ENCODE measurements around a stretch of chr7.

GRCh38 chr7:44618500-44619277 is 12.3 kb downstream of the OGDH start:
- PRO-cap: no peak

DNA sequence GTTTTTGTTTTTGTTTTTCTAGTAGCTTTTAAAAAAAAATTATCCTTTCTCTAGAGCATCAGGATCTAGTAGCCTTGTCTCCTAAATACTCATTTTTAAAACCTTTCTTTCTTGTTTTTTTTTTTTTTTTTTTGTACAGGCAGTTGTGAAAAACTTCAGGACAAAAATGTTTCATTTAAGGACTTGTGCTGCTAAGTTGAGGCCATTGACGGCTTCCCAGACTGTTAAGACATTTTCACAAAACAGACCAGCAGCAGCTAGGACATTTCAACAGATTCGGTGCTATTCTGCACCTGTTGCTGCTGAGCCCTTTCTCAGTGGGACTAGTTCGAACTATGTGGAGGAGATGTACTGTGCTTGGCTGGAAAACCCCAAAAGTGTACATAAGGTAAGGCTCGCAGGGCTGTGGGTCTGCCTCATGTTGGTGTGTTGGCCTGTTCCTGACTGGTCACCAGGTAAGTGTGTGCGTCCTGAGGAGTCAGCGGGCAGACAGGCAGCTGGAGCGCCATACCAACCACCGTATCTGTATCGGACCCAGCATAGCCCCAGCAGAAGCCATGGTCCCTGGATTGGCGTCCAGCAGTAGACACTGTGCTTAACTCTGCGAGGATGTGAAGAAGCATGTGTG is 17.9 kb downstream of the OGDH start:
- PRO-cap: no peak

DNA sequence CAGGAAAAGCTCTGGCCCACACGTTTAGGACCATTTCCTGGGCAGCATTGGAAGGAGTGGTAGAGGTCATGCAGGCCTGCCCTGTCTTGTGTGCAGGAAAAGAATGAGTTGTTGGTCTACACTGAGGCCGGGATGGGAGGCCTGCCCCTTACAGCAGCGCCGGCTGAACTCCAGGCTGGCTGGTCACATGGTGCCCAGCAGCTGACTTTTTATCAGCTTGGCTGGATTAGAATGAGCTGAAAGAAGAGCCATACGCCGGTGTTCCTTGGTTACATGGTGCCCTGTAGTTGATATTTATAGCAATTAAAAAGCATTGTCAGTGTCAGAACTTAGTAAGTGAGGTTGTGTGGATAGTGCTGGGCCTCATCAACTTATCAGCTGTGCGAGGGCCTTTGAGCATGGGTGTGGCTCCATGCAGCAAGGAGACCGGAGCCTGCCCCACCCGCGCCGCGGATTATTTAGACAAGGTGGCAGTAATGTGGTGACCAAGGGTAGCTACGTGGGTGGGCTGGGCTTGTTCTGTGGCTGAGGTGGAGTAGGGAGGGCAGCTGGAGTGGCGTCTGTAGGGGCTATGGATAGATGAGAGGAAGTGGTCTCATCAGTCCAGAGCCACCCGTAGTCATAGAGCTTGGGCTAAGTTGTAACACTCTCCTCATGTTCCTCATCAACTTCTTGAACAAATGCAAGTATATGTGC is 28.7 kb downstream of the OGDH start:
- PRO-cap: no peak

- PRO-cap: no peak
Measured at GRCh38 chr7:44759280-44759952, 10.8 kb downstream of the ZMIZ2 start.

- PRO-cap: no peak
Measured at GRCh38 chr7:44767372-44768393, 19.0 kb downstream of the ZMIZ2 start.

DNA sequence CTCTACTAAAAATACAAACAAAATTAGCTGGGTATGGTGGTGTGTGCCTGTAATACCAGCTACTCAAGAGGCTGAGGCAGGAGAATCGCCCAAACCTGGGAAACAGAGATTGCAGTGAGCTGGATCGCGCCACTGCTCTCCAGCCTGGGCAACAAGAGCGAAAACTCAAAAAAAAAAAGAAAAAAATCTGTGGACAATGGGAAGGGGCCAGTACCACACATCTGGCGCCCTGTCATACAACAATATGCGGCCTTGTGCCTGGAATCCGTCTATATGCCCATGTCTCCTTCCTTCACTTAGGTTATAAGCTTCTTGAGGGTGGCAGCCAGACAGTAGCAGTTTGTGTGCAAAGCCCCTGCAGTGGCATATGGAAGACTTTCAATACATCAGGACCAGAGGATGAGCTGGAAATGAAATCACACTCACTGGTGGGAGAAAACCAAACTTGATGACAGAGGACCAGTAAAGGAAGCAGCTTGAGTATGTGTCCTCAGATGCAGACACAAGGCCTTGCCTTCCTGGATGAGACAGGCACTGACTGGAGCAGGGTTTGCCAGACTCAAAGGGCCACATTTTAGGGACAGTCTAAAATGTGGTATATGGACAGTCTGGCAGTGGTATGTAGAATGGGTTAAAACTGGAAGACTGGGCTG is 23.6 kb downstream of the H2AZ2 start:
- PRO-cap: no peak

DNA sequence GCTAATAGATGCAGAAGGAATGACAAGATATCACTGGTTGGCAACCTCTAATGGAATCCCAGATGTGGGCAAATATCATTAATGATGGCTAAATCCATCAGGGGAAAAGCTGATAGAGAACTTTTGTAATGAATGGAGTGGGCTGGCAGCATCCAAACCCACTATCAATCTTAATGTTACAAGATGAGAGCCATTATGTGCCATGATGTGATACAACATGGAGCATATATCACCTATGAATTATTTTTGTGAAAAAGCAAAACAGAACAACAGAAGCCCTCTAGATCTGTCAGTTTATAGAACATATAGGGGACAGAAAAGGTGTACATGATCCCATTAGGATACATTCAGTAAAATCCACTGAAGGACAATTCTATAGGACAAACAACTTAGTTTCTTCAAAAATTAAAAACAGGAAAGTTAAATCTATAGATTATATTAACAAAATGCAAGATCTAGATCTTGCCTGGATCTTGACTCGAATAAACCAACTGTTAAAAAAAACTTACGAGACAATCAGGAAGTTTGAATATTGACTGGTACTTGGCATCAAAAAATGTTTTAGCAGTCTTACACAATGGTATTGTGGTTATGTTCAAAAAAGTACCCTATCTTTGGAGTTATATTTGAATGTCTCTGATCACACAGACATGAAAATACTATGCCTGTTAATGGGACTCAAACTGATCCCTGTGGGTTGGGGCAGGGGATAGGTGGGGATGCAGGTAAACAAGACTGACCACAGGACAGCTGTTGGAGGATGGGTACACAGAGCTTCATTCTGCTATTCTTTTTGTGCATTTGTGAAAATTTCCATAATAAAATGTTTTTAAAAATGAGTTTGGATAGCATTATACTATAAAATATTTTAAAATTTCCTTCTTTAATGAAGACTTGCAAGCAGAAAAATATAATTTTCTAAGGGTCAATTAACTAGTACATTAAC is 15.9 kb downstream of the H2AZ2 start:
- PRO-cap: no peak

DNA sequence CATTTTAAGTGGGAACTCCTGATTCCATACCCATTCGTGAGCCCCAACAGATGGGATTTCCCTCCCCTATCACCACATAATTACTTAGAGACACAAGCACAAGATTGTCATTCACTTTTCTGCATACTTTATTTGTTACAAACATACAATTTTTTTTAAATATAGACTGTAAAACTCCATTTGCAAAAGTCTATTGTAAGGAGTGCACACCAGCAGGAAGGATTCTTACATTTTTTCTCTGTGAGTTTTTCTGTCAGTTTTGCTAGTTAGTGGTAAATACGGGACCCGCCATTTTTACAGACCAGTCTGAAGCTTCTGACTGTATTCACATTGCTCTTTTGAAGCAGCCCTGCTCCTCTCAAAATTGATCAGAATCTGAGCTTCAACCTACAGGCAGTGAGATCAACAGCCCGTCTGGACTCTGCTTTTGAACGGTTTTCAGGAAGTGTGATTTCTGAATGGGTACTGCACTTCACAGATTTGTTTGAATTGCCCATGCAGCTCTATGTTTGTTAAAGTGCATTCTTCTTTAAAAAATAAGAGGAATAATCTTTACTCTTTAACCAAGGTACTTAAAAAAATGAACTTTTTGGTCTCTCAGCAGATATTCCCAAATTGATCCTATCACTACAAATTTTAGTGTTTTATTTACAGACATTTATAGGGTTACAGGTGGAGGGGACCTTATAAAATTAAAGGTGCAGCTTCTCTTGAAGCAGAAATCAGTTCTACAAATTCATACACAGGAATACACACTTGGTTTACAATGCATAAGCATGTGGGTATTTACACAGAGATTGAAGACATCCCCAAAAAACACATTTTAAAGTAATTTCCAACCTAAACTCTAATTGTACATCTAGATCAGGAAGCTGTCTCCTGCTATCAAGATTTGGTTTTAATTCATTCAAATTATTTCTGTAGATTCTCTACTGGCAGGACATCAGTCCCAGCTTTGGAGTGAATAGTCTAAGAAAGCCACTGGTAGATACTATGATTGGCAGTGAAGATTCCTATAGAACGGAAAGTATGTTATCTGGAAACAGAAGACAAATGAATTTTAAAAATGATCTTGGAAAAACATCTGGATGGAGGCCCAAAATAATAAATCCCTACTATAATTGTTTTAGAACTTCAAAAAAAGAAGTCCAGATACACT is 8.8 kb downstream of the PURB start:
- PRO-cap: no peak

DNA sequence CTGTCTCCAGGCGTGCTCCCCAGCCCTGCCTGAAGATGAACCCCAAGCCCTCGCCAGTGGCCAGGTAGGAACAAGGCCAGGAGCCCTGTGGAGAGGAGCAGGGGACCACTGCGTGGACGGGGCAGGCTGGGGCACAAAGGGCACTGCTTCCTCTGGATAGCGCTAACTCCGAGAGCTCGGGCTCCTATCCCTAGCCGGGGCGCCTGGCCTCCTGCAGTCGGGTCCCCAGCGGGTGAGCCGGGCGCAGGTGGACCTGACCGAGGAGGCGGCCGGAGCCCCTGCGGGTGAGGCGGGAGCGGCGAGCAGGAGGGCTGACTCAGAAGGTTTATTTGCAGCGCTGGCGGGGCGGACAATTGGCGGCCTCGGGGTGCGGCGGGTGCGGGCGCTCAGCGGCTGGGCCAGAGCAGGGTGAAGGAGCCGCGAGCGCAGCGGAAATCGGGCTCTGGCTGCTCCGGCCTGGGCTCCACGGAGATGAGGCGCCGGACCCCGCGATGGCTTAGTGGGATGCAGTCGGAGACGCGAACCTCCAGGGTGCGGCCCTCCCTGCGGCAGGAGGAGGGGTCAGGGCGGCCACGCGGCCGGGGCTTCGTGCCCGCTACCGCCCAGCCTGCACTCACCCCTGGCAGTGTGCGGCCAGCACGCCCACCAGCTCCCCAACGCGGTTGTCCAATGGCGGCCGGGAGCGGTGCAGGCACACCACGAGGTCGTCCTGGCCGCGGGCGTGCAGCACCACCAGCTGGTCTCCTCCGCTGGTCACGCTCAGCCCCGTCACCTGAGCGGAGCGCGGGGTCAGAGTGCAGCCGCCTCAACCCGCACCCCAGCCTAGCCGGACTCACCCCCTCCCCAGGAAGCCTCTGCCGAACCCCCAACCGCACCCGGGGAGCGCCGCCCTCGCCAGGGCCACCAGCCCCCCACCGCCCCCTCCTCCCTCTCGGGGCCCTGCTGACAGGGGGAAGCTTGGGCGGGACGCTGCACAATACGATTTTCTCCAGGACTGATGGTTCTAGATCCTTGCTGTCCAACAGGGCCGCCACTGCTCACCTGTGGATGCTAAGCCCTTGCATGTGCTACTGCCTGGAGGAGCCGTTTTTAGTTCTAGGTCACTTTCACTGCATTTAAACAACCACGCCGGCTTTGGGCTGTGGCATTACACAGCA is 16.1 kb downstream of the MYO1G start:
- PRO-cap: no peak

- PRO-cap: no peak
Measured at GRCh38 chr7:45026848-45027971, 27.2 kb downstream of the CCM2 start.

DNA sequence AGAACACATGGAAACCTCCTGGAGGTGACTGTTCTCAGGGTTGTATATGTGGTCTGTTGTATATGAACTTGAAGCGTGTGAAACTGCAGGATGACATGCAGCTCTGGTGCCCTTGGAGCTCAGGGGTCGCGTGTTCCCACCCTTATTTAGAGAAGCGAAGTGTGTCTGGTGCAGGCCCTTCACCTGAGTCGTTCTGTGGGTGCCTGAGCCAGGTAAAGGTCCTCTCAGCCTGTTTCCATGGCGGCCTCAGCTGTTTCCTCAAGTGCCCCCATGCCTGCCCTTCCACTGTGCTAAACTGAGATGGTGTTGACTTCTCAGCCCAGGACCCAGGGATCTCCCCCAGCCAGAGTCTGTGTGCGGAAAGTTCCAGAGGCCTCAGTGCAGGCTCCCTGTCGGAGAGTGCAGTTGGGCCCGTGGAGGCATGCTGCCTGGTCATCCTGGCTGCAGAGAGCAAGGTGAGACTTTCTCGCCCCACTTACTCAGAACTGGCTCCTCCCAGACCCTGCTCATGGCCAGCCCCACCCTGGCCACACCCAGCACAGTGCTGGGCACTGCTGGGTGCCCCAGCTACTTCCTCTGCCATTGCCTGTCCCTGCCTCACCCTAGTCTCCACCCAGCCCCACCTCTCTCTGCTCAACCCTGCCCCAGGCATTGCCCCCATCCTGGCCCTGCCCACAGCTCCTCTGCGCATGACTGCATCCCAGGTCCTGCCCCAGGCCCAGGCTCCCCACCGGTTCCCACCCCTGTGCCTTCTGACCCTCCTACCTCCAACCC is 20.5 kb downstream of the NACAD start:
- PRO-cap: no peak

- PRO-cap: no peak
Measured at GRCh38 chr7:45691423-45691857, 117.3 kb downstream of the ADCY1 start.

DNA sequence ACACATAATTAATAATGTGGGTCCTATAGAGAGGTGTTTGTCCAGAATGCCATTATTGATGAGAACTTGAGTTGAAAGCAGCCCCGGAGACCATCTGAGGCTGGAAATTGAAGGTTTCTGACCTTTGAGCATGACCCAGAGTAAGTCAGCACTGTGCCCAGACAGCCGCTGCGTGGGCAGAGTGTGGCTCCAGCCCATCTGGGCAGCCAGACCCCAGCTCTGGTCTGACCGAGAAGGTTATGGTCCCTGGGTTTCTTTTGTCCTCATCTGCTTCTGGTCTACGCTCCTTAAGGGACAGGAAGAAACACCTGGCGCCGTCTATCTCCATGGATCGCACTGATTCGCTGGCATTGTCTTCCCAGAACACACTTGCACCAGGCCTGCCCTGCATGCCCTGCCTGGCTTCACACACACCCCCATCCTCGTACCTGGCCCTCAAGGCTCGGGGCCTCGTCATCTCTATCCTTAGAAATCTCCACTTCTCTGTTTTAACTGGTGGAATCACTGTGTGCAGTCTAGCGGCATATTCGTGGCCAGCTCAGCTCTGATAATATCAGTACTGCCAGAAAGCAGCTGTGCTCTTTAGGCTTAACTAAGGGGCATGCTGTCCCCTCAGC is 127.6 kb downstream of the ADCY1 start:
- PRO-cap: no peak

DNA sequence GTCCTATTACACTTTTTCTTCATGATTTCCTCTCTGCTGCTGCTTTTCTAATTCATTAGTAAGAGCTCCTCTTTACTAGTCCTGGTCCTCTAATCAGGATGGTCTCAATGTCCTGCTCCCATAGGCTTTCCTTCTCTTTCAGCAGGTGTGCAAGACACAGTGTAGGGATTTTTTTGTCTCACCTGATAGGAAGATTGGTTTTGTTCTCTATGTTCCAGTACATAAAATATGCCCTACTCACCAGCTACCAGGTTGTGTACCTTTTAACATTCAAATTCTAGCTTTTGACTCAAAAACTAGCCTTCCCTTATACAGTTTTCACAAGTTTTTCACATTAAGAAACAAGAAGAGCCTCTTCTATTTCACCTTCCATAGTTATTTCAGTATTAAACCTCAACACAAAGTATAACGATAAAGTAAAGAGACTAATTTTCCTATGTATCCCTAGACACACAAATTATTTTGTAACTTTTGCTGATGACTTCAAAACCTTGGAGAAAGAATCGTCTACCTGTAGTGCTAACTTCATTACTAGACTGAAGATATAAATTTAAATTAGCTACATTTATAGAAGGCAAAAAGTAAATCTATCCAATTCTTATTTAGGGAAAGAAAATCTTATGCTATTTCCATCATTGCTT is 128.4 kb downstream of the CCDC201 start:
- PRO-cap: no peak

- PRO-cap: no peak
Measured at GRCh38 chr7:45889285-45890049, 1.2 kb downstream of the IGFBP1 start.

GRCh38 chr7:45914734-45915205 is 6.3 kb downstream of the IGFBP3 start:
- PRO-cap: no peak

GRCh38 chr7:45922841-45923250 is 1.8 kb upstream of the IGFBP3 start:
- PRO-cap: no peak

DNA sequence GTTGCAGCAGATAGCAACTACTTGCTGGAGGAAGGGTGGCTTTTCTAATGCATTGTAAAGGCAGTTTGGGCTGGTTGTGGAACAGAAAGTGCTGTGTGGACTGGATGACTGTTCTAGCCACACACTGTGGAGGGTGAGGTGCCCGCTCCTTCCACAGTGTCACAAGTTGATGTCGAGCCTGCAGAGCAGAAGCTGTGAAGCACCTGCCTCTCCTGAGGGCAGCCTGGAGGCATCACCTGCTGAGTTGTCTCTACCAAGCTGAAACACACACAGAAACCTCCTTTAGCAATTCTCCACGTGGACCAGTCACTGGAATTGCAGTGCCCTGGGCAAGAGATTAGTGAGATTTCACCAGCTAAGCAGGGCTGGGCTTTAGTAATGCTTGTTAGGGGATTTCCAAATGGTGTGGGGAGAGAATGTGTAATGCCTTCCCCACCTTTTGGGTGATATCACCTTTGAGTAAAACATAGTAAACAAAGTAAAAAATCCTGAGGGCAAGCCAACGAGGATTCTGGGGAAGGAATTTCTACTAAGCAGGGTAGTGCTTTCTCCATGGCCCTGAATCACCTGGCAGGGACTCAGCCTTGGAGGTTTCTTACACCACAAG is 232.9 kb upstream of the IGFBP3 start:
- PRO-cap: no peak

- PRO-cap: no peak
Measured at GRCh38 chr7:46486678-46487444, 565.8 kb upstream of the IGFBP3 start.

DNA sequence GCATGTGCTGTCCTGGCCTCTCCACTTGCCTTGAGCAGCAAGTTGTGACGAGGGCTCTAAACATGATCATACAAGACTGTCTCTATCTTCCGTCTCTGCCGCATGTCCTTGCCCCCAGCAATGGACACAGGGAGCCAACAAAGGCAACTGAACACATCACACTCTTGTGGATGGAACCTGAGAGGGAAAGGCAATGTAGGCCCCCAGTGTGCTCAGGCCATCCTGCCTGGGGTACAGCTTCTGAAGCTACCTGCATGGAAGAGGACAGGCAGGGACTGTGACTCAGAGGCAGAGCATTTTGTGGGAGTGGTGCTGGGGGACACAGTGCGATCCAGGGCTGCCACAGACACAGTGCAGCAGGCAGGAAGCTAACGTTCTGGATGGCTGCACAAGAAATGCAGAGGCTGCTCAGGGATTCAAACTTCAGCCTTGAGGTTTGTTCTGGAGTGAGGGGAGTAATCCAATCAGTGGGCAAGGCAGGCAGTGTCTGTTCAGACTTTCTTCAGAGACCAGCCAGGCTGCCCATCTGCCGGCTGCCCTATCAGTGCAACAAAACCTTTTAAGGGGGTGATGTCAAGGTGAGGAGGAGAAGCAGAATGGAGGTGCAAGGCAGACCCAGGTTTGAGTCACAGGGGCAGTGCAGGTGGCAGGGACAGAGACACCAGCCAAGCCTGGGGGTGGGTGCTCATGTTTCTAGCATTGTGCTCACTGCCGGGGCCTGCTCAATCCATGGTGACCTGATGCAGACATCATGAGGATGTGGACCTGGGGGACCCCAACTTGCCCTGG is 648.1 kb upstream of the IGFBP3 start:
- PRO-cap: no peak

Data from osteocyte (in vitro differentiated cells).